HT1080 (cell line): Measurements from ENCODE around the genes TRPM5 and SLC22A18.

GRCh38 chr11:1924037-1924675 lies 4.7 kb downstream of the TNNT3 start:
RAMPAGE:
- cytosol, long total RNA: no peak
- long total RNA: no peak
- nucleus, long total RNA: no peak

GRCh38 chr11:1940692-1940973 lies 6.5 kb upstream of the MRPL23 start:
RAMPAGE:
- cytosol, long total RNA: no peak
- long total RNA: no peak
- nucleus, long total RNA: no peak

GRCh38 chr11:2129494-2130360 lies 9.5 kb downstream of the IGF2 start:
RAMPAGE:
- cytosol, long total RNA: no peak
- long total RNA: no peak
- nucleus, long total RNA: no peak

GRCh38 chr11:2377849-2378317 lies 773 bp downstream of the CD81 start:
RAMPAGE:
- cytosol, long total RNA: no peak
- long total RNA: no peak
- nucleus, long total RNA: no peak

GRCh38 chr11:2381976-2382664 lies 5.0 kb downstream of the CD81 start:
RAMPAGE:
- cytosol, long total RNA: no peak
- long total RNA: no peak
- nucleus, long total RNA: no peak

GRCh38 chr11:2387260-2388133 lies 10.4 kb downstream of the CD81 start:
RAMPAGE:
- cytosol, long total RNA: no peak
- long total RNA: no peak
- nucleus, long total RNA: no peak

DNA sequence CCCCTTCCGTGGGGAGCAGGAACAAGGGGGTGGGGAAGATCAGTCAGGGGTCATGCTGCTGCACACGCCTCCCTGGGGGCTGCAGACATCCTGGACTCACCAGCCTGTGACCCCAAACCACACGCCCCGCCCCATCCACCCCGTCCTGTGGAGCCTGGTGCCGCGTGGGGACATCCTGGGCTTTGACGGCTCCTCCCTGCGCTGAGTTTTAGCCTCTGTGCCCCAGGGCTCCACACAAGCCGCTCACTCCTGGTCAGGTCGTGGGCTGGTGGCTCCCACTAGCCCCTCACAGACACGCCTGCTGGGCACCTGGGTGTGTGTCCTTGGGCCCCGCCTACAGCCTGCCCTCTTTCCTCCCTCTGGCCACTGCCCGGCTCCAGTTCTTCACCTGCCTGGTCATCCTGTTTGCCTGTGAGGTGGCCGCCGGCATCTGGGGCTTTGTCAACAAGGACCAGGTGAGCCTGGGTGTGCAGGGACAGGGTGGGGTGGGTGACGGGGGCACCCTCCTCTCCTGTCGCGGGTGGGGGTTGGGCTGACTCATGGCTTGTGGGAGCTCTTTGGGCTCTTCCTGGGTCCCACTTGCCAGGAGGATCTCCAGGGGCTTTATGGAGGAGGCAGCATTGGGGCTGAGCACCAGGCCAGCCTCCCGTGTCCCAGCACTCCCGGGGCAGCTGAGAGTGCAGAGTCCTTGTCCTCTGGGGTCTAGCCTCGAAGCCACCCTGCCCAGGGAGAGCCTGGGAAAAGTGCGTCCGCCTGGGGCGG lies 5.8 kb upstream of the TSSC4 start:
RAMPAGE:
- cytosol, long total RNA: no peak
- long total RNA: no peak
- nucleus, long total RNA: no peak

GRCh38 chr11:2396131-2396520 lies 4.4 kb upstream of the TSSC4 start:
RAMPAGE:
- cytosol, long total RNA: no peak
- long total RNA: no peak
- nucleus, long total RNA: no peak

DNA sequence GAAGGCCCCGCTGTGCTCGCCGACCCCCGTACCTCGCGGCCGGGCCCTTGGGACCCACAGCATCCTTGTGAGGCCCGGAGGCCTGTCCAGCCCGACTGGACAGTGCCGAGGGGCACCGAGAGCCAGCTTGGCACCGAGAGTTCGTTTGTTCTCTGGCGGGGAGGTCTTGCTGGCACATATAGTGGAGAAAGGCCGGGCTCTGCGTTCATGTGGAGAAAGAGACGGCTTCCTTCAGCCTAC lies 254 bp downstream of the TSSC4 start:
RAMPAGE:
- cytosol, long total RNA: no peak
- long total RNA: no peak
- nucleus, long total RNA: no peak

DNA sequence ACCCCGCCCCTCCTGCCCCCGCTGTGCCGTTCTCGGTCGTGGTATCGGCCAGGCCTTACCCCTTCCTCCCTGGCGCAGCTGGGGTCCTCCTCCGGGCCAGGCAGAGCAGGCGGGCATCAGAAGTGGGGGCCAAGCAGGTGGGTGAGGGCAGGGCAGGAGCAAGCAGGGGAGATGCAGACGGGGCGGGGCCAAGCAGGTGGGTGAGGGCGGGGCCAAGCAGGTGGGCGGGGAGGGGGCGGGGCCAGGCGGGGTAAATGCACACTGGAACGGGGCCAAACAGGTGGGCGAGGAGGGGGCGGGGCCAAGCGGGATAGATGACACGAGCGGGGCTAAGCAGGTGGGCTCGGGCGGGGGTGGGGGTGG lies at the start of gene TRPM5:
Gene TRPM5, minus strand, starts transcription at position 143 of the 363 bp plus-strand sequence.
RAMPAGE:
- cytosol, long total RNA: no peak
- long total RNA: no peak
- nucleus, long total RNA: no peak

DNA sequence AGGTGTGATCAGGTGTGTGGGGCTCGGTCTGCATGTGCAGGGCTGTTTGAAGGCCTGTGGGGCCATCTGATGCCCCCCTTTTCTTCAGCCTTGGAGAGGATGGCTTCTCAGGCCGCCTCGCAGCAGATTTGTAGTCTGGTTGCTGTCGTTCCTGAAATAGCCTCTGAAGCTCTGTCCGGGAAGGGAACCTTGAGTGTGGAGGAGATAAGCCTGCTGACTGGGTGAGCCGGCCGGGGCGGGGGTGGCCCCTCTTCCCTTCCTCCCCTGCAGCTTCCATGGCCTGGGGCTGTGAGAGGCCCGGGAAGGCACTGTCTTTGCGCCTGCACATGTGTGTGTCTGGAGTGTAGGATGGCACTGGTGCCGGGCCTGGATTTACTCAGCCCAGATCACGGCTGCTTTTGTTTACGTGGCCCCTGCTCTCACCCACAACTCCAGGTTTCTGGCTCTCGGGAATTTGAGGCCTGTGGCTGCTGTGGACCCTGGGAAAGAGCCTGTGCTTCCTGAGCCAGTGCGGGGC lies 16.4 kb downstream of the KCNQ1 start:
RAMPAGE:
- cytosol, long total RNA: no peak
- long total RNA: no peak
- nucleus, long total RNA: no peak

DNA sequence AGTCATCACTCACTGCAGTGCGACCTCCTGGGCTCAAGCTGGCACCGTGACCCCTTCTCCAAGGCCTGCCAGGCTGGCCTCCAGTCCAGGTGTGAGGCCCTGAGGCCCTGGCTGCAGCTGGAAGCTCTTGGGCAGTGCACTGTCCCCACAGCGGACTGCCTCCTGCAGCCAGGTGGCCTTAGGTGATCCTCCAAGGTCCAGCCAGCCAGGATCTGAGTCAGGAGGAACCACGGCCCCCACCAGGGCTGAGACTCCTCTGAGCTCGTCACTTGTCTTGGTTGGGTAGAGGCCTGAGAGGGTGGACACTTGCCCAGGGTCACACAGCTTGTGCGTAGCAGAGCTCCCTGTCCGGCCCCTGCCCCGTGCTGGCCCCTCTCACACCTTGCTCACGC lies 20.4 kb downstream of the KCNQ1 start:
RAMPAGE:
- cytosol, long total RNA: no peak
- long total RNA: no peak
- nucleus, long total RNA: no peak

RAMPAGE:
- cytosol, long total RNA: no peak
- long total RNA: no peak
- nucleus, long total RNA: no peak
These were observed 201.3 kb downstream of the KCNQ1 start for GRCh38 chr11:2645700-2646947.

GRCh38 chr11:2652338-2653370 lies 207.8 kb downstream of the KCNQ1 start:
RAMPAGE:
- cytosol, long total RNA: no peak
- long total RNA: no peak
- nucleus, long total RNA: no peak

RAMPAGE:
- cytosol, long total RNA: no peak
- long total RNA: no peak
- nucleus, long total RNA: no peak
These were observed 218.3 kb downstream of the KCNQ1 start for GRCh38 chr11:2662945-2663684.

DNA sequence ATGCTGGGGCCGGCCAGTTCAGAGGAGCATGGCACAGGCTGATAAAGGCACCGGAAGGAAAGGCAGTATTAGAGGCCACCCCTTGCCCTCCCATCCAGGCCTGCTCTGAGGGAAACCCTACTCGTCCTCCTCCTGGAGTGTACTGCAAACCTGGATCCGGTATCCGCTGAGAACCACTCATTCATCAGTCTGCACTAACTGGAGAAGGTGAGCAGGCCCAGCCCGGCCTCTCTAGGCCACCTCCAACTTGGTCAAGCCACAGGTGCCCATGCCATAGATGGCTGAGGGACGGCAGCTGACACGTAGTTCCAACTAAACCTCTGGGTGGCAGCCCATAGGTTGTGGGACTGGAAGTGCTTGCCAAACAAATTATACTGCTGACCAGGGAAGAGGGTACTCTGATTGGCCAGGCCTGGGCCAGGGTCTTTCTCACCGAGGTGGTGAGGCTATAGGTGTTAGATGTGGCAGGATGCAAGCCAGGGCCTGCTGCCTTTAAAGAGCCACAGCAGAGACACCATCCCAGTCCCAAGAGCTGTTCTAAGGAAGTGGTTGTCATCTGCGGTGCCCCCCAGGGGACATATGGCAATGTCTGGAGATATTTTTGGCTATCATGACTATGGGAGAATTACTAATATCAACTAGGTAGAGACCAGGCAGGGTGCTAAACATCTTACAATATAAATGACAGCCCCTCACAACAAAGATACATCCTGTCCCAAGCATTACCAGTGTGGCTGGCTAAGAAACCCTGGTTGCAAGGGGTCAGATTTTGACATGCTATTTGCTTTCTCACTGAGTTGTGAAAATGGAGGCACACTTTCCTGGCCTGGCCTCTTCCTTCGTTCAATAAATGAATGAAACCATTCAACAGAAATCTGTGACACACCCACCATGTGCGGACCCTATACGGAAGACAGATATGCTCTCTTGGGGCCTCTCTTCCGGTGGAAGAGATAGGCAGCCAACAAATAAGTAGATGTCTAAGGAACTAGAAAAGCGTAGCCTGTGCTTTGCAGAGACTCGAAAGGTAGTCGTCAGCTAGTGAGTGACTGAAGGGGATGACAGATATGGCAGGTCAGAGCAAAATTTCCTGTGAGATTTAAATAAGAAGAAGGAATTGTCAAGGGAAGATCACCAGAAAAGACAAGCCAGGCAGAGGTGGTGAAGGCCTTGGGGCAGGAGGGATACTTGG lies 191.4 kb downstream of the CDKN1C start:
RAMPAGE:
- cytosol, long total RNA: no peak
- long total RNA: no peak
- nucleus, long total RNA: no peak

RAMPAGE:
- cytosol, long total RNA: no peak
- long total RNA: no peak
- nucleus, long total RNA: no peak
These were observed 186.6 kb downstream of the CDKN1C start for GRCh38 chr11:2698735-2699566.

DNA sequence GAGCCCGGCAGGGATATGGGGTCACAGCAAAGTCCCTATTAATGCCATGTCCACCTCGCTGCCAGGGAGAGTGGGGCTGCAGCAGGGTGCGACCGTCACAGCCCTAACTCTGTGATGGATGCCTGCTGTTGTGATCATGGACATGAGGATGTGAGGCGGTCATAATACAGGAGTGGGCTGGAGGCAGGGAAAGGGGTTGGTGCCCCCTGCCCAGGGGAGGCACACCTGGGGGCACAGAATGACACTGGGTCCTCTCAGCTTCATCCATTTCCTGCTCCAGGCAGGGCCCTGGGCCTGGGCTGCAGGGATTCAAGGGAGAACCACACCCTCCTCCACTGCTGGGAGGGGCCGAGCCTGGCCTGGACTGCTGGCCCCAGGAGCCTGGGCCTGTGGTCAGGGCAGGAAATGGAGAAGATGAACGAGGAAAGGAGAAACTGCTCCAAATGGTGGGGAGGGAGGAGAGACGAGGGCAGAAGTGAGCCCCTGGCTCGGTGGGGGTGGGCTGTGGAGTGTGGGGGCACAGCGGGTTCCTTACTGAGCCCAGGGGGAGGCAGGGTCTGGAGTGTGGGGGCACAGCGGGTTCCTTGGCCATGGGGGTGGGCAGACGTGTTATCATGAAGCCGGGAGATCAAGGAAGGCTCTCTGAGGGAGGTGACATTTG lies 147.7 kb downstream of the CDKN1C start:
RAMPAGE:
- cytosol, long total RNA: no peak
- long total RNA: no peak
- nucleus, long total RNA: no peak

DNA sequence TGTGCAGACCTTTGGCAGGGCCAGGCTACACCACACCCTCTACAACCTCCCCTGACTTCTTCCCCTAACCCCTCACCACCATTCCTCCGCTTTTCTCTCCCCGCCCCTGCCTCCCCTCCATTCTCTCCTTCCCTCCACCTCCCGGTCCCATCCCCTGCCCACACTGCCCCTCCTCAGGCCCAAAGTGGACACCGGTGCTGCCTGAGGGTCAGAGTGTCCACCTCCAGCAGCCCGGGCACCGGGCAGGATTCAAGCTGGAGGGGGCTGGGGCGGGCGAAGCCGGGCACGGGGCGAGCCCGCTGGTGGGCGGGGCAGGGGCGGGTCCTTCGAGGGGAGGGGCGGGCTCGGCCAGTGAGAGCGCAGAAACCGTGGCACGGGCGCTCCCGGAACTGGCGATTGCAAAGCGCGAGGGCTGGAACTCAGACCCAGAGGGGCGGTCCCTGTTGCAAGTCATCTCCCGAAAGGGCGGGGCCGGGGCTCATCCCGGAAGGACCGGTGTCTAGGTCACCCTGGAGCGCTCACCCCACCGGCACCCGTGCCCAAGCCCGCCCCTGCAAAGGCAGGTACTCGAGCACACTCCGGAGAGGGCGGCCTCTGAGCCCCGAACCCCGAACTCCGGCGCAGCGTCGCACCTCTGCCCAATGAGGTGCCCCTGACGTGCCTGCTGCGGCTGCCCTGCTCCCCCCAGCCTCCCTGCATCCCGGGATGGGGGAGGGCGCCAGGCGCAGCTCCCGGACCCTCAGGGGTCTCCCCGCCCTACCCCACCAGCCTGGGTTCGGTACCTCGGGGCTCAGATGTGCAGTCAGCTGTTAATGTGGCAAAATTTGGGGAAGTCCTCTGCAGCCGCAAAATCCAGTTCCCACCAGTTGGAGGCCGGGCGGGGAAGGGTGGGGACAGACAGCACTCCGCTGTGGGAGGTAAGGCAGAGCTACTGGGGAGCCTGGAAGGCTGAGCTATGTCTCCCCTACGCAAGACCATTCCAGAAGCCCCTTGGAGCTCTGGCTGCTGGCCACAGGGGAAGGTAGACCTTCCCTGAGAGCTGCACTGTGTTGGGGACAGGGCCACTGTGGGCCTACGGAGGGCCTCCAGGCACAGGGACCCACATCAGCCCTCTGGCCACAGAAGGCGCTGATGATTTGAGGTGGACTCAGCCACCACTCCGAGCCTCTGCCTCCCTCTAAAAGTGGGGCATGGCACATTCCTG lies at the start of gene SLC22A18:
Gene SLC22A18, plus strand, starts transcription at position 477 of the 1,204 bp plus-strand sequence.
RAMPAGE:
- cytosol, long total RNA: no peak
- long total RNA: no peak
- nucleus, long total RNA: no peak

DNA sequence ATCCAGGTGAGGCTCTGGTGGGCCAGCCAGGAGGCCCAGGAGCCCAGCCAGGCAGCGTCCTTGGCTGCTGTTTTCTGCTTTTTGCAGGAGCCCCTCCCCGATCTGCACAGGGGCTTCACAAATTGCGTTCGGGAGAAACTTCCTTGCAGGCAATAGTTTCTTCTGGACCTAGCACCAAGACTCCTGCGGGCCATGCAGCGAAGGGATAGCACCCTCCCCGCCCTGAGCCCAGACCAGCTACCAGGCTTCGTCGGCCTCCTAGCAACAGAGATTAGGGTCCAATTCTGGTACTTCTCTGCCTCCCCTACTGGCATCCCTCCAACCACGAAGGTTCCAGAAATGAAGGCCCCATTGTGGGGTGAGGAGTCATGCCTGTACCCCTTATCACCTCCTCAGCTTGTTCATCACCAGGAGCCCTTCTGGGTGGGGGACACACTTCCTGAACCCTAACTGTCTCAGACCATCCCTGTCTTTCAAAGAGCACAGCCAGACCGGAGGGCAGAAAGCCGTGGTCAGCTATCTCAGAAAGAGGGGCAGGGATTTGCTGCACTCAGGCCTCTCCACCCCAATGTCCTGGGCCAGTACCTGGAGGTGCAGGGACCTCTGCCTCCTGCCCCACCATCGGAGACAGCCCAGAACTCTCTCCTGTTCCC lies 1.8 kb downstream of the PHLDA2 start:
RAMPAGE:
- cytosol, long total RNA: no peak
- long total RNA: no peak
- nucleus, long total RNA: no peak